Measurements from ENCODE around the genes SRD5A1, TENT4A and CMBL.

DNA sequence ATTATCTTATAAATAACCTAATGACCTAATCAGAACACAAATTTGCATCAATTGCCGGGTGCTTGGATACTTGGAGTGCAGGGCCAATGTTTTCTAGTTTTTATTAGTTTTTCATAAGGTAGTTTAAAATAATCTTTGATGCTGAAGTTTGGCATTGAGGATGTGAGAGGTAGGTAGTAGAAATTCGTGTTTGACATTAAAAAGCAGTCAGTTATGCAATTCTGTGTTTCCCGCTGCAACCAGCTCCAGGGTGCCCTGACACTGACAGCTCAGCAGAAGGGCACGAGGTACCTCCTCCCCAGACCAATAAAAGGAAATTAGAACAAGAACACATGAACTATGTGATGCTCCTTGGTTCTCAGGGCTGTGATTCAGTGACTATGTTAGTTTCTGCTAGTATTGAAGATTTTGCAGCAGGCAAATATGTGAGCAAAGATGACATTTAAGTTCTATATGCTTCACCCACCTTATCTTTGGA, 40.3 kb downstream of the NSUN2 start:
- PRO-cap = no peak
- RAMPAGE, long total RNA, 4 experiments = no peak in any of the 4 experiments

GRCh38 chr5:6602155-6602813, 30.6 kb downstream of the NSUN2 start:
- PRO-cap = no peak
- RAMPAGE, long total RNA, 4 experiments = no peak in any of the 4 experiments

- PRO-cap = no peak
- RAMPAGE, long total RNA, 4 experiments = no peak in any of the 4 experiments
Measured at GRCh38 chr5:6607108-6607606, 25.7 kb downstream of the NSUN2 start.

GRCh38 chr5:6633185-6633974, at the start of gene SRD5A1:
SRD5A1 (plus strand) TSS chr5:6633440.
- PRO-cap = no peak
- RAMPAGE, long total RNA, 4 experiments = start-site peak on the minus strand in 1 of 4 experiments, at chr5:6633262-6633334 at its widest, 105 reads per replicate

GRCh38 chr5:6713123-6713788, at the start of gene TENT4A:
TENT4A (plus strand) TSS chr5:6713432.
- PRO-cap = bidirectional peak, plus-strand start at chr5:6713491, minus-strand start at chr5:6713169
- RAMPAGE, long total RNA, 4 experiments = no peak in any of the 4 experiments

- PRO-cap = no peak
- RAMPAGE, long total RNA, 4 experiments = no peak in any of the 4 experiments
Measured at GRCh38 chr5:6757077-6757862, 44.0 kb downstream of the TENT4A start.

DNA sequence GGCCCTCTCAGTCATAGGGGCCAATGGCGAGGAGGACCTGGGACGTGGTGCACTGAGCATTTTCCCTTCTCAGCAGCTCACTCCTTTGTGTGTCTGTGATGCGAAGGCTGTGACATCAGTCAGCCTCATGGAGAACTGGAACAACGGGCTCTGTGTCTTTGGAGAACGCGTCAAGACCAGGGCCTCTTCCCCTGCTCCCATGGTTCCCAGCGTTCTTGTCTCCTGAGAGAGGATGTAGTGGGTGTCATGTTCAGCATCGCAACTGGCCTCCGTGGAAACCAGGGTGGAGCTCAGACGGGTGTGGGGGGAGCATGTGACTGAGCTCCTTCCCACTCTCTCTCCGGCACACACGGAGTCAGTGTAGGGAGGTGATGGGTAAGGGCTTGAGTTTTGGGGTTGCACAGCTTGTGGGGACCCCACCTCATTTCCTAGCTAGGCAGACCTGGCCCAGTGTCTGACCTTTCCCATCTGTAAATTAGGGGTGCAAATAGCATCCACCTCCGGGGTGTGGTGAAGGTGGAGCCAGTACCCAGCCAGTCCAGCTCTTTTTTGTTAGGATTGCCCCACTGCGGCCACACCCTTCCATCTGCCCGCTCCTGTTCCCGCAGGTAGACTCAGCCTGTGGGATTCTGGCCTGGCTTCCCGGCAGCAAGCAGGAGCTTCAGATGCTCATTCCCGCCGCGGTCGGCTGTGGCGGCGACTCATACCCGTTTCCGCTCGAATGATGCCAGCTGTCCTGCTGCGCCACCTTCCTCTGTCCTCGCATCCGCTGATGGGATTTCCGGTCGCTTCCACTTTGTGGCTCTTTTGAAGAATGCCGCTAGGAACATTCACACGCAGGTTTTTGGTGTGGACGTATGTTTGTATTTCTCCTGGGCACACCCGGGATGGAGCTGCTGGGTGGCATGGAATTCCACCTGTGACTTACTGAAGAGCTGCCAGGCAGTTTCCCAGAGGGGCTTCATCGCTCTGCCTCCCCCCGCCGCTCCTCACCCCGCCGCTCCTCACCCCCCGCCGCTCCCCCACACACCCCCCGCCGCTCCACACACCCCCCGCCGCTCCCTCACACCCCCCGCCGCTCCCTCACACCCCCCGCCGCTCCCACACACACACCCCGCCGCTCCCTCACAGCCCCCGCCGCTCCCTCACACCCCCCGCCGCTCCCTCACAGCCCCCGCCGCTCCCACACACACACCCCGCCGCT, 60.0 kb downstream of the TENT4A start:
- PRO-cap = no peak
- RAMPAGE, long total RNA, 4 experiments = no peak in any of the 4 experiments

DNA sequence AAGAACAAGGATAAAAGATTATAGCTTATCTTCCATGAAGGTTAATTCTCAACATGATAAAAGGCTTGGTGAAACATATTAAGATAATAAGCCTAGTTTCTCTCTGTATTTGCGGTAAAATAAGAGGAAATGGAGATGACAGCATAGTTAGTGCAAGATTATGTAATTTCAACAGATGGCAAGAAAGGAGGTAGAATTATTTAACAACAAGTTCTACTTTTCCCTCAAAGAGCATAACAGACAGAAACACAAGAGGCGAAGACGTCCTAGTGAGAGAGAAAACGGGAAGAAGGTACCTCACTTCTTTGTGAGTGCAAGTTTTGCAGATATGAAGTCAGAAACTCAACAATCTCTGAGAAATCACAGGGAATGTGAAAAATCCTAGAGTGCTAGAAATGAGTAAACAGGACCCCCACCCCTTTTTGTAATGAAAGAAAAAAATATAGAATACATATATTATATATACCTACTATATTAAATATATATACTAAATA, 144.8 kb upstream of the ADCY2 start:
- PRO-cap = no peak
- RAMPAGE, long total RNA, 4 experiments = no peak in any of the 4 experiments

GRCh38 chr5:7412495-7412853, 16.5 kb downstream of the ADCY2 start:
- PRO-cap = no peak
- RAMPAGE, long total RNA, 4 experiments = no peak in any of the 4 experiments

- PRO-cap = no peak
- RAMPAGE, long total RNA, 4 experiments = no peak in any of the 4 experiments
Measured at GRCh38 chr5:7596766-7597175, 200.8 kb downstream of the ADCY2 start.

DNA sequence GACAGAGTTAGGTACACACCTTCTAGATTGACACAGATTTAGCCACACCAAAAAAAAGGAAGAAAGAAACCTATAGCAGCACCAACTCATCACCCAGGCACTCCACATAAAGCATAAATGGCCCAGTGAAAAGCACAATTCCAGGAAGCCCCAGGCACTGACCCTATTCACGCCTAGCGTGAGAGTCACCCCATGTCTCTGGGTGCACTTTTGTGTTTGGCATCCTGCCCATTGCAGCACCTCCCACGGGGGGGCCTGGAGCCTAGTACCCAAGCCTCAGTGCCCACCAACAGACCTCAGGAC, 187.8 kb downstream of the CFAP90 start:
- PRO-cap = no peak
- RAMPAGE, long total RNA, 4 experiments = no peak in any of the 4 experiments

- PRO-cap = no peak
- RAMPAGE, long total RNA, 4 experiments = no peak in any of the 4 experiments
Measured at GRCh38 chr5:8861673-8862186, 684.1 kb downstream of the SEMA5A start.

DNA sequence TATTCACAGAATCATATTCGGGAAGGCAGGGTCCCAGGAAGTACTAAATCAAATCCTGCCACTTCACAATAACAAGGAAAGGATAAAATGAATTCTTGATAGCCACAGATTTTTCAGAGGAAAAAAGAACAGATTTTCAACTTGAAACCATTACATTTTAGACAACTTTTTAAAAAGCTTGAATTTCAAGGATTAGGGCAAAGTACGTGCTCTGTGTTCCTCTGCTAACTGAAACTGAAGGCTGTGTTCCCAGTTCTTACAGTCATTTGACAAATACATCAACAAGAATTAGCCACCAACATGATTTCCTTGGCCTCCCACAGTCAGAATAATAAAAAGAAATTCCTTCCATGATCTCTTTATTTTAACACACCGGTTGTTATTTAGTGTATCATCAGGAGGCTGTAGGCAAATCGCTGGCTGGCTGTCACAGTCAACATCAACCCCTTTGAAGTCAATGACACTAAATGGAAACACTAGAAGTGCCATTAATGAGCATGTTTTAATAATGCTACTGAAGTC, 61.8 kb downstream of the SEMA5A start:
- PRO-cap = no peak
- RAMPAGE, long total RNA, 4 experiments = no peak in any of the 4 experiments

DNA sequence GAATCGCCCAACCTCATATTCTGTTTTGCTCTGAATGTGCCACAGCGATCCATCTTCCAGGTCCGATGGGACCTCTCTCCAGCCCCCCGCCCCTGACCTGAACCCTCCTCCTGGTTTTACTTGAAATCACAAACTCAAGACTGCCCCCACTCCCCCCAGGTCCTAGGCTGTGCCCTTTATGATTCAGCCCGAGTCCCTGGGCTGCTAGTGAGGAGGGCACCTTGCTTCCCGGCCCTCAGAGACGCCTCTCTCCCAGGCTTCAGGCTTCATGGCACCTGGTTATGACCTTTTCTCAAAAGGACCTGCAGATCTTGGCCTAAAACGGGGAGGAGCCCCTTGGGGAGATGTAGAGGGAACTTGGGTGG, 110.5 kb downstream of the ATPSCKMT start:
- PRO-cap = no peak
- RAMPAGE, long total RNA, 4 experiments = no peak in any of the 4 experiments

GRCh38 chr5:10307310-10308186, at the start of gene CMBL:
CMBL (minus strand) TSS chr5:10307902.
- PRO-cap = no peak
- RAMPAGE, long total RNA, 4 experiments = start-site peak on the minus strand in 2 of 4 experiments, at chr5:10307734-10307907 at its widest, 10 to 25 reads per replicate

- PRO-cap = no peak
- RAMPAGE, long total RNA, 4 experiments = no peak in any of the 4 experiments
Measured at GRCh38 chr5:10316027-10316577, 8.4 kb upstream of the CMBL start.

GRCh38 chr5:10366553-10367414, 13.3 kb downstream of the MARCHF6 start:
- PRO-cap = no peak
- RAMPAGE, long total RNA, 4 experiments = no peak in any of the 4 experiments

- PRO-cap = no peak
- RAMPAGE, long total RNA, 4 experiments = no peak in any of the 4 experiments
Measured at GRCh38 chr5:10417825-10418501, 23.7 kb upstream of the ROPN1L start.

GRCh38 chr5:10422420-10422827, 19.3 kb upstream of the ROPN1L start:
- PRO-cap = no peak
- RAMPAGE, long total RNA, 4 experiments = no peak in any of the 4 experiments

- PRO-cap = no peak
- RAMPAGE, long total RNA, 4 experiments = no peak in any of the 4 experiments
Measured at GRCh38 chr5:10457814-10458282, 16.2 kb downstream of the ROPN1L start.

Measured in omental fat pad (tissue), 4 donors.